Daoy (cell line): ENCODE measurements around the gene OR1J1.

DNA sequence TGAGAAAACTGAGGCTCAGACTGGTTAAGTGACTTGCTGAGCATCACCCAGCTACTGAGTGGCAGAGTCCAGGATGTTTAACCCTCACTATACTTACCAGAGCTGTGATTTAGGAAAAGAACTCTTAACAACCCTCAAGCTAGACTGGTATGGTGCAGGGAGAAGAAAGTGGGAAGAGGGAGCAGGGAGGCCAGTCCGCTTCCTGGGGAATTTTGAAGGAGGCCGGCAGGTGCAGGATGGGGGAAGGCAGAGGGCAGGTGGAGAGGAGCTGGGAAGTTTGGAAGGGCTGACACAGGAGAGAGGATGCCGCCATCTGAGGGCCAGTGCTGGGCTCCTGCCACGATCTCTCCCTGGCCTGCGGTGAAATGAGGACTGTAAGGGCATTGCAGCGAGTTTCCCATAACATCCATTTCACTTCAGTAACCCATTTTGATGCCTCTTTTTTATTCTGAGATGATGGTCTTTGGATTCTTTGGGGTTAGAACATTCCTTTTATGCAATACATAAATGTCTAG, 8.9 kb downstream of the DAB2IP start:
- RAMPAGE, long total RNA, result no peak

DNA sequence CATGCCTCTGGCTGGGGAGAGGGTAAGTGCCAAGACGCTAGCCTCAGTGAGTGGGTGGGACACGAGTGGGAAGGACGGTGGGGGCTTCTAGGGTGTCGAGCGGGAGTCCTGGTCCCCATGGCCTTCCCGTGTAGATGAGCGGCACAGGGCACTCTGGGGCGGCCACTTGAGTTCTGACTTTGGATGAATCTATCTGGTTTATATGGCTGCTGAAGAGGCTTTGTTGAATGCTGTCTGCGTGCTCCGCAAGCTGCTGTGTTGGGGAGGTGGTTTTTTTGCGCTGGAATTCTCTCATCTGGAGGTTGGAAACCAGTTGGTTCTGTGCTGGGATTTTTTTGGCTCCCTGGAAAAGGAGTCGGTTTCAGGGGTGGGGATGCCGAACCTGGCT, 50.5 kb downstream of the DAB2IP start:
- RAMPAGE, long total RNA, result no peak

GRCh38 chr9:121738702-121739611, 87.5 kb downstream of the DAB2IP start:
- RAMPAGE, long total RNA, result no peak

GRCh38 chr9:121743998-121745042, 92.9 kb downstream of the DAB2IP start:
- RAMPAGE, long total RNA, result no peak

- RAMPAGE, long total RNA, result no peak
Measured at GRCh38 chr9:121746247-121746823, 94.9 kb downstream of the DAB2IP start.

DNA sequence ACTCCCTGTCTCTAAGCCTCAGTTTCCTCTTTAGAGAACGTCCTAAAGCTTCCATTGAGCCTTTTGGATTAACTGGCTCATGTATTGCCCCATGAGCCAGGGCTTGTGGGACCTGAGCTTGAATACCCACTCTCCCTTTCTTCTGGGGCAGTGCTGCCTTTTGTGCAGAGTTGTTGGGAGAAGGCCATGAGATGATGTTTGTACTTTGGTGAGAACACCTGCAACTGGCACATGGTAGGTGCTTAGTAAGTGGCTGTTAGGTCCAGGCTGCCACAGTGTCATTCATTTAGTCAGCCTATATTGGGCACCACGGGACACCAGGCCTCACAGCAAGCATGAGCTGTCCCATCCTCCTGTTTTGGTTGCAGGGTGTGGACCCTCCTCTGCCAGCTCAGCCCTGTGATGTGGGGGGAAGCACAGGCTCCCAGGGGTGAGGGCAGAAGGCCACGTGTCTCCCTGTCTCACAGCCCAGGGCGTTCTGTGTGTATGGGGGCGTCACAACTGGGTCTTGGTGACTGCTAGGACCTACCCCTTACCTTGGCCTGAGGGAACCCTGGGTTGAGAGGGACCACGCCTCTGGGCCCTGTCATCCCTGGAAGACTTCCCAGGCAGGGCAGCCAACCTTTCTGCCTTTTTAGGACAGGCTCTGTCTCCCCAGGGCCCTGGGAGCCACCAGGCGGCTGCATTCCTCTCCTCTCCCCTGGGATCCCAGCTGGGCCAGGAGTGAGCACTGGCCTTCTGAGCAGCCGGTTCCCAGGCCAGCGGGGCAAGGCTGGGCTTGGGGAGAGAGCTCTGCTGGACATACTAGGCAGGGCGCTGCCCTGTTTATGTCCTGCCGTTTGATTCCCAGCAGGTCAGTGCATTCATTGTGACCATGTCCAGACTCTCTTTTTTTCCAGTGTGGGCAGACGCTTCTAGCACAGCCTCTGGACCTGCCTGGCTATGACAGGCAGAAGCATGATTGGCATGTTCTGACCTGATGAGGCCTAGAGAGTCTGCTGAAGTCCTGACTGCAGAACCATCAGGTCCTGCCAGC, 97.3 kb downstream of the DAB2IP start:
- RAMPAGE, long total RNA, result no peak

- RAMPAGE, long total RNA, result no peak
Measured at GRCh38 chr9:121775941-121776403, 124.5 kb downstream of the DAB2IP start.

DNA sequence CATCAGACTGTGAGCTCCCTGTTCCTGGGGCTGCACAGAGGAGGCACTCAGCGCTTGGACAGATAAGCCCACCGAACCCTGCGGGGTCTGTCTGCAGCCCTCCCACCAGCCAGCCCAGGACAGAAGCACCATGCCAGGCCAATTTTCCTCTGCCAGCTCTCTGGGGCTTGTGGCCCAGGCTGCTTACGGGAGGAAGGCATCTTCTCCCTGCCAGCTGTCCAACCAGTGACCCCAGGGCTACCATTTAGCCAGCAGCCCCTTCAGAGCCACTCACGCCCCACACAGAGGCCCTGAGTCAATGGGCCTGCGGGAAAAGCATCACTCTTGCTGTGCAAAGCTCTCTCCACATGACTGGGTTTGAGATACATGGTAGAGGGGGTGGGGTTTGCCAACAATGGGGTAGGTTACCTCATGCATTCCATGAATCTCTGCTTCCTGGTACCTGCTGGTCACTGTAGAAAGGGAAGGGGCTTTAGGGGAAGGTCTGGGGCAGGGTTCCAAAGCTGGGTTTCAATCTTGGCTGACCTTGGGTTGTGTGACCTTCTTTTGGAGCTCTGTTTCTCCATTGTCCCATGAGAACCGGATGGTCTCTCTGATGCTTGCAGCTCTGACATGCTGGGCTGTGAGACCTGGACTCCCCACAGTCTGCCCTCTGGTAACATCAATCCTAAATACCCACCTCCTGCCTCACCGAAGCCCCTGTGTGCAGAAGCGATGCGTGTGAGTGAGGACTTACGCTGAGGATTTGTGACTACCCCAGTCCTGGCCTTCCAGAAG, 22.9 kb upstream of the TTLL11 start:
- RAMPAGE, long total RNA, result no peak

DNA sequence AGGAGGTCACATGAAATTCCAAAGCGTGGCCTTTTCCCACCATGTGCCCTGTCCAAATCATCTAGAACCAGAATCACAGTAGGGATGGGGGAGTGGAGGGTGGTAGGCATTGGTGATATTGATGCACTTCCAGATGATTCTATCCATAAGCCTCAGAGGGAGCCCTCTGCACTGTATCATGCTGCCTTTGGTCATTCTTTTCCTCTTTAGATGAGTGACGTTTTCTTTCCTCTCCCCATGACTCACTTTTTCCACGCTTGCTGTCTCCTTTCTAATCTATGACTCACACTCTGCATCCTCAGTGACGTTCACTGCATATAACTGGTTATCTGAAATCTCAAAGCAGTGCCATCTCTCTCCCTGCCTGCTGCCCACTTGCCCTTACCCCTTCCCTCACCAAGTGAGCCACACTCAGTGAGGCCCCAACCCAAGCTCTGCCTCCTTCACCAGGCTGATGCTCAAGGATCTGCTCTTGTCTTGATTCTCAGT, 31.5 kb downstream of the PTGS1 start:
- RAMPAGE, long total RNA, result no peak

GRCh38 chr9:122477807-122478318, at the start of gene OR1J1:
Gene OR1J1 (minus strand): TSS chr9:122477926.
- RAMPAGE, long total RNA, result no peak

DNA sequence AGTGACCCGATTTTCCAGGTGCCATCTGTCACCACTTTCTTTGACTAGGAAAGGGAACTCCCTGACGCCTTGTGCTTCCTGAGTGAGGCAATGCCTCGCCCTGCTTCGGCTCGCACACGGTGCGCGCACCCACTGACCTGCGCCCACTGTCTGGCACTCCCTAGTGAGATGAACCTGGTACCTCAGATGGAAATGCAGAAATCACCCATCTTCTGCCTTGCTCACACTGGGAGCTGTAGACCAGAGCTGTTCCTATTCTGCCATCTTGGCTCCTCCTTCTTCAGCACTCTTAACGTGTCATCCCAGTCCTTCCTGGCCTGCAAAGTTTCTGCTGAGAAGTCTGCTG, 12.7 kb upstream of the OR1L8 start:
- RAMPAGE, long total RNA, result no peak

DNA sequence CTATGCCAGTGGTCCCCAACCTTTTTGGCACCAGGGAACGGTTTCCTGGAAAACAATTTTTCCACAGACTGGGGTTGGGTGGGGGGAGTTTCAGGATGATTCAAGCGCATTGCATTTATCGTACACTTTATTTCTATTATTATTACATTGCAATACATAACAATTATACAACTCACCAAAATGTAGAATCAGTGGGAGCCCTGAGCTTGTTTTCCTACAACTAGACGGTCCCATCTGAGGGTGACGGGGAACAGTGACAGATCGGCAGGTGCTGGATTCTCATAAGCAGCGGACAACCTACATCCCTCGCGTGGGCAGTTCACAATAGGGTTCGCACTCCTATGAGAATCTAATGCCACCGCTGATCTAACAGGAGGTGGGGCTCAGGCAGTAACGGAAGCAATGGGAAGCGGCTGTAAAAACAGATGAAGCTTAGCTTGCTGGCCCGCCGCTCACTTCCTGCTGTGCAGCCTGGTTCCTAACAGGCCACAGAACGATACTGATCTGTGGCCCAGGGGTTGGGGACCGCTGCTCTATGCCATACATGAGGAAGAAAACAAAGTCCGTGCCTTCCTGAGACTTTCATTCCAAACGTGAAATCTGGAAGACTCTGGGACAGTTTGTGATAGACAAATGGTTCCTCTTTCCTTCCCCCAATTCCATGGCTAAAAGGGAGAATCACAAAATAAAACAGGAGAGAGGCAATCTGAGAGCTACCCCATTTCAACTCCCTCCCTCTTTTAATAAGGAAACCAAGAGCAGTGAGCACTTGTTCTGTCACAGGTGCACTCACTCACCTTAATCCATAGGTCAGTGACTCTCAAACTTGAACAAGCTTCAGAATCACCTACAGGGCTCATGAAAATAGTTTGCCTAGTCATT, 12.2 kb downstream of the PDCL start:
- RAMPAGE, long total RNA, result no peak

GRCh38 chr9:122826927-122827605, 1.3 kb downstream of the PDCL start:
- RAMPAGE, long total RNA, result no peak

DNA sequence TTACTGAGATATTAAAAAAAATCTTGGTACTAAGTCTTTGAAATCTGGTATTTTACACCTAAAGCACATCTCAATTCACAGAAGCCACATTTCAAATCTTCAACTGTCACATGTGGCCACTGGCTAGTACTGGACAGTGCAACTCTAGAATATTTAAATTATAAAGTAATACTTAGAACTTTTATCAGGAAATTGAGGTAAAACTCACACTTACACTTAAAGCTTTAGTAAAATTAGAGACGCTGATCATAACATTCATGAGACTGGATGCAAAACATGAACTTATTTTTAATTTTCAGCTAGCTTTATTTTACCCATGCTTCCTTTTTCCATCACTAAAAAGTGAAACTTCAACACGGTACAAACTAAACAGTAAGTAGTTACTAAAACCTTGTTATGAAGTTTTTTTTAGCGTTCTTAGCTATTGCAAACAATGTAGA, 2.2 kb downstream of the RC3H2 start:
- RAMPAGE, long total RNA, result no peak

GRCh38 chr9:122974966-122975864, 34.4 kb downstream of the RABGAP1 start:
- RAMPAGE, long total RNA, result no peak

DNA sequence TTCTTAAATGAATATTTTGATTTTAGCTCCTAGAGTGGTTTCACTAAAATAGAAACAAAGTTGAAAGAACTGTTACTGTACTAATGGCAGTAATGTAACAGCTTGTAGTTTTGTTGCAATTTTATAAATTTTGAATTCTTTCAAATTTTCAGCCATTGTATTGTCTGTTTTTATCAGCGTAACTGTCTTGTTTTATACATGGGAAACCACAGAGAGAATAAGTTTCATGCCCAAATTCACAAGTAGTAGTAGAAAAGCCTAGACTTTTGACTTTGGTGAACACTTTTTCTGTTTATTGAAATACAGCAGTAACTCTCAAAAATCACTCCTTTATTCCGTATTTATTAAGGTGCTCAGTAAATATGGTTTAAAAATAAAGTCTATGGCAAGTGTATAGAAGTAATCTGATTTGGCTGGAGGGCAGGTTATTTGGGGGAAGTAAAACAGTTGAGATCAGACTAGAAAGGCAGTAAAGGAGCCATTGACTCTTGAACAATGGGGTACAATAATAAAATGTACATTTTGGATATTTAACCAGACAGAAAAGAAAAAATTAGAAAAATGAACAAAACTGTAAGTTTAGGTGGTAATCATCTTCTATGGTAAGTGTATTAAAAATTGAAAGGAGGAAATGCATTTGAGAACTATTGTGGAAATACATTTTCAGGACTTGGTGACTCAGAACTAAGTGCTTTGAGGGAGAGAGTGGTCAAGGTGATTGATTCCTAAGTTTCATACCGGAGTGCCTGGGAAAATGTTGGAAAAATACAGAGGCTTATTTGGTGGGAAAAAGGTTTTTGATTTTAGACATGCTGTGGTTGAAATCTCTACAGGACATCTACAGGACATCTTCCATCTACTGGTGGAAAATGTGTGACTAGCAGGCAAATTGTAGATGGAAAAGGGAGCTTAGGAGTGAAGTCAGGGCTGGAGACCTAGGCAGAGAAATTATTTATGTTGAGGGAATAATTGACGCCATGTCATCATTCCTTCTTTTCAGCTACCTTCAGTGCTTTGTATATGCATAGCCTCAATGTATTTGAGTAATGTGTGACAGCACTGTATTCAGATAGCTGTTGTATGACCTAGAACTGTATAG, 2.2 kb upstream of the GPR21 start:
- RAMPAGE, long total RNA, result no peak

DNA sequence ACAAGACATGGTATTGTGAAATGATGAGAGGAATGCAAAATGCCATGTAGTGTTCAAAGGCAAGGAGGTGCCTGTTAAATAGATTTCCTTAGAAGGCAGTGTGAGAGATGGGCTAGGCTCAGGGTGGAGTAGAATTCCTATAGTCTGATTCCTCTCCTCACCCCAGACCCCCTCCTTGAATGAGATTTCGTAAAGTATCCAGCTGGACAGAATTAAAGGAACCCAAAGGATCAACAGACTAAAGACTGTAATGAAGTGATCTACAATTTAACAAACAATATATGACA, 11.2 kb downstream of the GPR21 start:
- RAMPAGE, long total RNA, result no peak

- RAMPAGE, long total RNA, result no peak
Measured at GRCh38 chr9:123098404-123098996, 65.0 kb downstream of the GPR21 start.

DNA sequence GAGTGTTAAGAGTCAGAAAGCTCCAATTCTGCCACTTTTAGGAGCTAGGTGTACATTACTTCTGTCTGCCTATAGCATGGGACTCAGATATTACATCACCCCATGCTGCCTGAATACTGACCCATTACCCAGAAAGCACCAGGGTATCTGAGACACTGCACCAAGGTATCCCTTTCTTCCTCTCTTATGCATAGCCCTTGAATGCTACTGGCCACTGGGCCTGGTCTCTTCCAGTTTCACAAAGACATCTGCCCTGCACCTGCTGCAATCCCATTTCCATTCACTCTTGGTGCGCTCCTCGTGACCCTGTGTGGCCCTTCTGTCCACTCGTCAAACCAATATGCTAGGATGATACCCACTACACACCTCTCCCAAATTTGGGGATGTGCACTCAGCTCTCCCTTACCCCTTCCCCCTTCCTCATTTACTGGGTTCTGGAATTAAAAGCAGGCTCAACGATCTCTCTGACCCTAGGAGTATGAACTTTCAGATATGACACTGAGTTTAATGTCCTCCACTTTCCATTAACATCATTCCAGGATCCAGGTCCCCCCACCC, 2.4 kb downstream of the STRBP start:
- RAMPAGE, long total RNA, result no peak

DNA sequence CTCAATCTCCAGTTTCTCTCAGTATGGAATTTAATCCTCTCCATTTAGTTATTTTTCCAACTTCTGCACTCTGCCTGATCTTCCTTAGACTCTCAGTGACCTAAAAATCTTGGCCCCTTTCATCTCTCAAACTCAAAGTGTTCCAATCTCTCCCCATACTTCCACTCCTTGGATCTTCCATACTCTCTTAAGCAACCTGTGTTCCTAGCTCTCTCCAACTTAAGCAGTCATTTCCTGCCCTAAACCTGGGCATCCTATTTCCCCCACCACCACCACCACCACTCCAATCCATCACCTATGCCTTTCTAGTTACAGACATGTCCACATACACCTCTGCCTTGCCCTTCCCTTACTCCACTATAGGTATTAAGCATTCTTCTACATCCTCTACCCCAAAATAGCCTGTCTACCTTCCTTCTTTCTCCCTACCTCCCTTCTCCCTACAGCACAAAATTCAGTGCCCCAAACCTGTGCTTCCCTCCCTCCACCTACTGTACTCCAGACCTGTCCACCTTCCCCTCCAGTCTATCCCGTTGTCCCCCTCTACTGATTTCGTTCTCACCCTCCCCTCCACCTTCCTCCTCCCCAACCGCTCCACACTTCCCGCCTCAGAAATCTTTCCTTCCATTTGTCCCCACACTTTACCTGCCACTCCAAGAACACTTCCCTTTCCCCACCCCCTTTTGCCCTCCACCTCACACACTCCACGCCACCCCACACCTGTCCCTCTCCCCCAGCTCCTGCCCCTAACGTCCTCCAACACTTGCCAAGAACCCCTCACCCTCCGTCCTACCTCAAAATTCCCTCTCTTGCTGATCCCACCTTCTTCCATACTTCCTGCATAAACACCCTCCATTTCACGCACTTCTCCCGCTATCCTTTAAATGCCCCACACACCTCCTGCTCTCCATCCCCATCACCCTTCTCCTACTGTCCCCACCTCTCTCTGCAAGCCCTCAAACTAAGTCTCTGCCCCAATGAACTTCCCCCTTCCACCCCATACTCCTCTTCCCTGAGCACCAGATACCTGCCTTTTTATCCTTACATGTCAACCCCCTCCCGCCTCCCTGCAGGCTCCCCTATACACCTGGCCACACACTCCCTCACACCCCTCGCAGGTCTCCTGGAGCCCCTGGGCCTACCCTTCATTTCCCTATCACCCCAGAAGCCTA, 1.6 kb downstream of the STRBP start:
- RAMPAGE, long total RNA, result no peak